ENCODE data around the genes GPX2 and GPHN.

GRCh38 chr14:64942402-64943265 is at the start of gene GPX2:
GPX2 (minus strand) TSS chr14:64942745.
- PRO-cap = no peak

- PRO-cap = no peak
Measured at GRCh38 chr14:65054369-65054978, 47.8 kb downstream of the MAX start.

DNA sequence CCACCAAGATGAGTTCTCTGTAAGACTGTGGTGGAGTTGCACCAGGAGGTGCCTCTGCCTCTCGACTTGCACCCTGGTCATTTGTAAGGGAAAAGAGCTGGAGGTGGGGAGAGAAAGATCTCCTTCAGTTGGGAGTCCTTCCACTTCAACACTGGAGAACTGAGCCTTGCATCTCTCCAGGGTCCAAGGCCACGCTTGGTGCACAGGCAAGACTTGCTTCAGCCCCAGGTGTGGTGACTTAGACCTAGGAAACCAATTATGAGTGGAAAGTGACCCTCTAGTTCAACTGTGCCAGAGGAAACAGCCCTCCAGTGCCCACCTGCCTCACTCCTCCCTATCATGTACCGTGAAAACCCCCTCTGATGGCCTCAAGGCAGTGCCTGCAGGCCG is 40.6 kb downstream of the MAX start:
- PRO-cap = no peak

DNA sequence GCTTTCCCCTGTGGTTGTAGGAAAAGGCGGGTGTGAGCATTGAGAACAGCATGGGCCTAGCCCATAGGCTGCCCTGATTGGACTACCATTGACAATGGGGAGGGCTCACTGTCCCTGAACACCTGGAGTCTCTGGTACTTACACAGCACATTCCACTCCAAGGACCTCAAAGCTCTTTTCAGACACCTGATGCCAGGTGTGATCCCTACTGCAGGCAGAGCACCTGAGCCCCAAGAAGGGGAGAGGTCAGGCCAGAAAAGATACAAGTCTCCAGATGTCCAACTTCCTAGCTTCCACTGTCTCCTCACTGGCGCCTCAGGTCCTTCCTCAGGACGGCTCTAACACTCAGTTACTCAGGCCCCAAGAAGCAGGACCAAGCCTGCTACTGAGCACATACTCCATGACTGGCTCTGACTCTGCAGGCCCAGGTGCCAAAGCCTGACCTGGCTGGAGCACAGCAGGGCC is 24.9 kb downstream of the MAX start:
- PRO-cap = no peak

DNA sequence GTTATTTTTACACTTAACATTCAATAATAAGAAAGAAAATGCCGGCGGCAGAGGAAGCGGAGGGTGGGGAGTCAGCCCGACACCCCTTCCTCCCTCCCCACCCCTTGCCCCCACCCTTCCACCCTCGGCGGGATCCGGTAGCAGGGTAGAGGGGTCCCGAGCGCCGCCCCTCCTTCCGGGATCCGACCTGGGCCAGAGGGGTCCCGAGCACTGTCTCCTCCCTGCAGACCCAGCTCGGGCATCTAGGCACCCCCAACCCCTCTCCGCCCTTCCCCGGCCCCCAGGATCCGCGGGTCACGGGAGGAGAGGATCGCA is 748 bp downstream of the MAX start:
- PRO-cap = no peak

GRCh38 chr14:65228491-65228815 is 126.1 kb upstream of the MAX start:
- PRO-cap = no peak

DNA sequence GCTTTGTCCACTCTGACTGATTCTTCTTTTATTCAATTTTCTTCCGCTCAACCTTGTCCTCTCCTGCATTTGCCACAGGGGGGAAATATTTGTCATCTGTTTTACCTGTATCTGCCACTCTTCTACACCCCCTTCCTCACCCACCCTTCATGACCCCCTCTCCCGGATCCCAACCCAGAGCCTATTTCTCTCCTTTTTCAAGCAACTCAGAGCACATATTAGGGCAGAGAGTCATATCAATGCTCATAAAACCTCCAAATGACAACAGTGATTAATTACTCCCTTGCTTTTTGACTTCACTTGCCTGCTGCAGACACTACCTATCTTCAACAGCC is 340.9 kb downstream of the FUT8 start:
- PRO-cap = unidirectional peak, minus-strand start at position 170 of the sequence

GRCh38 chr14:65898795-65899030 is 486.2 kb downstream of the FUT8 start:
- PRO-cap = no peak

- PRO-cap = bidirectional peak, plus-strand start at chr14:66508158, minus-strand start at chr14:66507887; bidirectional peak, plus-strand start at chr14:66508507, minus-strand start at chr14:66508411
Measured at GRCh38 chr14:66507733-66508662, at the start of gene GPHN. GPHN (plus strand) TSS chr14:66508147.

DNA sequence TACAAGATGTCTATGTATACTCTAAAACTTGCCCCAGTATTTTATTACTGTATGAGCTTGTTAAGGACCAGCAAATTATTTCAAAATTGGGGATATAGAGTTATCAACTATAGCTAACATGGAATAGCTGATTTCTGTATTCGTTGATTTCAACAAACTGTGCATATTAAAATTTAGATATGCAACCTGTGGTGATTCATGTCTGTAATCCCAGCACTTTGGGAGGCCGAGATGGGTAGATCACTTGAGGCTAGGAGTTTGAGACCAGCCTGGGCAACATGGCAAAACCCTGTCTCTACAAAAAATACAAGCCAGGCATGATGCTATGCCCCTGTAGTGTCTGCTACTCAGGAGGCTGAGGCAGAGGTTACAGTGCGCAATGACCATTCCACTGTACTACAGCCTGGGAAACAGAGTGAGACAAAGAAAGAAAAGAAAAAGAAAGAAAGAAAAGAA is 73.4 kb upstream of the GARIN2 start:
- PRO-cap = no peak

- PRO-cap = no peak
Measured at GRCh38 chr14:67181119-67181487, 8.1 kb upstream of the GARIN2 start.

DNA sequence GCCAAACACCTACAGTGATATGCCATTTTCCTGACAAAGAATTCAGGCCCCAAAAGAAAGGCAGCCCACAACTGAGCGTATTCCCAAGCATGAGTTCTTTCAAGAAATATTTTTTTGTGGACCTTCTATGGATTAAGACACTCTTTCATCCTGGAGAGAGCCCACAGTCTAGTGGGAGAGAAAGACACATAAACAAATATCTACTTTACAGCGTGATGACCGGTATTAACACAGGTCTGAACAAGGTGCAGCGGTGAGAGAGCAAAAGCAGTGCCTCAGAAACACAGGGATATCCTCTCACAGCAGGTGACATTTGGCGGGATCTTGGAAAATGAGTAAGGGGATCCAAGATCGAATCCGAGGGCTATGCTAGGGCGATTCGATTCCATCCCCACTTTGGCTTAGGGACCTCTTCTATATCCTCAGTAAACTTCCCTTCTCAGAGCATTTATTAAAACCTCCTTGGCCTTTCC is 766 bp downstream of the ATP6V1D start:
- PRO-cap = no peak

GRCh38 chr14:67410198-67410879 is 1.6 kb downstream of the PLEK2 start:
- PRO-cap = no peak

GRCh38 chr14:67446423-67446956 is 34.5 kb upstream of the PLEK2 start:
- PRO-cap = no peak

DNA sequence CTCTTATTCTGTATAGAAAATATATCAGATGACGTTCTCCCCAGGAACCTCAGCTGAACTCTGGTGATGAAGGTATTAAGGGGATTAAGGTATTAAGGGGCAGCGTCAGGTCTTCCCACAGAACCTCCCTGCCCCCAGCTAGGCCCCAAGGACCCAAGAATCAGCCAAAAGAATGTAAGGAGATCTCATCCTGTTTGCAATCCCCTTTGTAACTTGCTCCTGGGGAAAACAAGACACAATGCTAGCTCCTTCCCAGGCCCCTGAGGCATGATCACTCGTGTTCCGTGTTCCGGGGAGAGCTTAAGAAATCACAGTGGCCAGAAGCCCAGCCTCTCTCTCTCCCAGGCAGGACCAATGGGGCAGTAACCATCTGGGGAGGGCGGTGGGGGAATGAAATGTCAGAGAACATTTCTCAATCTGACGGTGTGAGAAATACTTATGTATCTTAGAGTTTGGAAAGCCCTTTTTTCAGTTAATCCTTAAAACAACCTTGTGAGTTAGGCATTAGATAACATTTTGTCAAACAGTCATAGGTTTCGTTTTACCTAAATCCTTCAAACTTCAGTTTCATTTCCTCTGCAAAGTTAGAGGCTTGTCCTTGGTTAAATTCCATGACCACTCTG is 33.1 kb downstream of the PIGH start:
- PRO-cap = no peak

GRCh38 chr14:67853260-67853670 is 33.7 kb downstream of the RAD51B start:
- PRO-cap = no peak

- PRO-cap = no peak
Measured at GRCh38 chr14:67888292-67888683, 68.7 kb downstream of the RAD51B start.

DNA sequence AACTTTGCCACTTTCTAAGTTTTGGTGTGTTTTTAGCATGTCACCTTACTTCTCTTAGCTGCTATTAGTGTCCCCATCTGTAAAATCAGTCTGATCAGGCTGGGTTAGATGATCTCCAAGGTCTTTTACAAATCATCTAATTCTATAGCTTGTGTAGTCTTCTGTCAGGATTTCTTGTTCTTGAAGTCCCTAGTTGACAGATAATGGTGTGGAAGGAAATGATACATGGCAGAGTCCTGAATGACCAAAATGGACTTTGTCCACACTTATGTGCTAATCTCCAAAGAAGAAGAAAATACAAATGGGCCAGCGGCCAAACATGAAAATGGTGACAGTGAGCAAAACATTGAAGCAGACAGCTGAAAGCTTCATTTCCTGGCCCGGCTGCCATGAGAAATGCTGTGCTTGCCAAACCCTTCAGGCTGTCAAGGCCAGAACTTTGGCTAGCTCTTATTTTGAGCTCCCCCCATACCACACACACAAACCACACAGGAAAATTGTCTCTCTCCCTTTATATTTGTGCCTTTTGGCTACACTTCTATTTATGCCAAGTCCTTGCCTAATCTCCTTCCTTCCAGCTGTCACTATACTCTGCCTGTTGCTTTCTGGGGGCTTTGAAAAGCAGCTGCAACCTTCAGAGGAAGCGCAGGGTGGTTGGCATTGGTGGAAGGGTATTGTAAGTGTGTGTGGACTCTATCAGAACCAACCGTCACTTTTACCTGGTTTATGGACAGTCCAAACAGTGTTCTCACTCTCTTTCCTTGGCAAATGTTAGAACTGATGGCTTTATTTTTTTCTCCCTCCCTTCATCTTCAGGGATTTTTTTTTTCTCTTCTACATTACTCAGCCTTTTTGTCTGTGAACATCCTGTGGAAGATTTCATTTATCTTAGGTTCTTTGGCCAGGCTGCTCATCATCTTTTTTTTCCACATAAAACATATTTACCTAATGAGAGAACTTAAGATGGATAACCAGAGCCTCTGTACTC is 323.8 kb downstream of the RAD51B start:
- PRO-cap = no peak

DNA sequence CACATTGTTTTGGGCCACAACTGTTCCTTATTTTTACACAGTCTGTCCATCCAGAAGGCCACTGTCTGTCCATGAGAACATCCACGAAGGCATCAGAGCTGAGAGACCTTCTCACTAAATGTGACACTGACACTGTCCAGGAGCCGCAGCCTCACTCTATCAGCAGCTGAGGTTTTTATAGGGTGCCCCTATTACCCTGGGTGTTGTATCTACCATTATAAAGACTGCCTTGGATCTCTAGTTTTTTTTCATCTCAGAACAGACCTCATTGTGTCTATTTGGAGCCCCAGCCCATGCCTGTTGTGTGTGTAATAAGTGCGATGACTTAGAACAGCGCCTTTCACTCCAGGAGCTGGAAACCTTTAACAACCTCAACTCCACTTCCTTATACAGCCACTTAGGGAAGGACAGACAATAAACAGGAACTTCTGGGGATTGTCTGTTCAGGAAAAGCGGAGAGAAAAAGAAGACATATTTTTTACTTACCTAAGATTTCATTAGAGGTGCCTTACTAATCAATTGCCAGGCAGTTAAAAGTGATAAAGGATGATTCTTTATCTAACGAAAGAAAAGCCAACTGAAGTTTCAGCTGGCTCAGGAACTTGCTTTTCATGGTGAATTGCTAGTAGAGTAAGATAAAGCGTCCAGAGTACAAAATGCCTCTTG is 420.5 kb downstream of the RAD51B start:
- PRO-cap = no peak

- PRO-cap = no peak
Measured at GRCh38 chr14:68293312-68293965, 473.9 kb downstream of the RAD51B start.